Ureter (tissue), 1 donor: ENCODE data around the gene BTNL2.

DNA sequence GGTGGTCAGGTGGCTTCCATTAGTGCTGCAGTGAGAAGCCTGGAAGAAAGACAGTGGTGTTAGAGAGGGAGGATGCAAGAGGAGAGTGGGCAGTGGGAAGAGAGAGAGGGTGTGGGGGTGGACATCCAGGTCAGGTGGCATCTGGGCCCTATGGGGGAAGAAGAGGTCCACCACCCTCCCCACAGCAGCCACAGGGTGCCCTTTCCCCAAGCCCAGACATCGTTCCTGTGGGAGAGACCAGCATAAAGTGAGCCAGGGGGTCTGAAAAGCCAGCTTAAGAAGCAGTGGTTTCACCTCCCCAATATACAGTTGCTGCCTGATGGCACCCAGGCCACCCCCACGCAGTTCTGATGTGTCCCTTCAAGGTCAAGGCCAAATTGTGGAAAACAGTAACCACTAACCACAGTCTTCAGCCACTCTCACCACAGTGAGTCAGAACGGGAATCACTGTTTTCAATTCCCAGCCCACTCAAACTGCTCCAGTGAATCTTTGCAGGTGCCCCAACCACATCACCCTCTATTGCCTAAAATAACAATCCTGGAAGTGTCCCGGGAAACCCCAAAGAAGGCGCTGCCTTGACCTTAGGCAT is 22.6 kb downstream of the TNXB start:
- PRO-cap, result no peak

GRCh38 chr6:32088368-32089562 is 20.4 kb downstream of the TNXB start:
- PRO-cap, result no peak

GRCh38 chr6:32162748-32163477 is 1.5 kb upstream of the EGFL8 start:
- PRO-cap, result no peak

DNA sequence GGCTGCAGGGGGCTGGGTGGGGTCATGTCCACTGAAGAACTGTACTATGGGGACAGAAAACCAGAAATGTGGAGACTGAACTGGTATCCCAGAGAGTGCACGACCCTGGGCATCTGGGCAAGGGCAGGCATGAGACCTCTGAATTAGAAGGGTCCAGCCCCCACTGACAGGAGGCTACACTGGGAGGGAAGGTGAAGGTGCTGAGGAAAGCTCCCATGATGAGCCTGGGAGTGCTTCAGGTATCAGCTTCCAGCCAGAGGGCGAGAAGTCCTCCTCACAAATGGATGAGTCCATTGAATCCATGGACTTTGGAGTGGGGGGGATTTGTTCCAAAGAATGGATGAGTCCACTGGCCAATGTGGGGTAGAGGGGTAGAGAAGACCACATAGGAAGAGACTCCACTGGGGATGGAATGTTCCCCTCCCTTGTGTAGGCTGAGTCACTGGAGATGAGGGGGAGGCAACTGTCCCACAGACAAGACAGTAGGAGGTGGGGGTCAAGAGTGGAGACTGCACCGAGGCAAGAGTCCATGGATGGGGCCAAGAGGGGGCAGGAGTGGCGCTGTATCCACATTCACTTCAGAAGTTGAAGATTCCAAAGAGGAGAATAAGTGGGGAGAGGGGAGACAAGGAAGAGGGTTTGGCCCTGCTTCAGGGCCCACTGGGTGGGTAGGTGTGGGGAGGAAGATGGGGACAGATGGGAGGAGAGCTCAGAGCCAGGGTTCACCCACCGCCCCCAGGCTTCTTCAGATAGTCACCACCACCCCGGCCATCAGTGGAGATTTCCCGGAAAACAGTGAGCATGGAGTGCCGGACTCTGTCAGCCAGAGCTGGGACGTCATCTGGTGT is 4.4 kb downstream of the EGFL8 start:
- PRO-cap, result no peak

DNA sequence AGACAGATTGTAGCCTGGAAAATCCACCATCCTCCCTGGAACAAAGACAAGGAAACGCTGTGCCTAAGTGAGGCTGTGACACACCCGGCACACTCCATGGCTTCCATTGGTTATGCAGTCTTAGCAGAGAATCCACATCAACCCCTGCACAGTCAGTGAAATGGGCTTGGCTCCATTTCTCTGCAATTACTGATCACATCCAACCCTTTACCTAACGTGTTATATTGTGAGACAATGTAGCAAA is at the start of gene BTNL2:
Gene BTNL2, minus strand, starts transcription at position 88 of the 244 bp plus-strand sequence.
- PRO-cap, result no peak

DNA sequence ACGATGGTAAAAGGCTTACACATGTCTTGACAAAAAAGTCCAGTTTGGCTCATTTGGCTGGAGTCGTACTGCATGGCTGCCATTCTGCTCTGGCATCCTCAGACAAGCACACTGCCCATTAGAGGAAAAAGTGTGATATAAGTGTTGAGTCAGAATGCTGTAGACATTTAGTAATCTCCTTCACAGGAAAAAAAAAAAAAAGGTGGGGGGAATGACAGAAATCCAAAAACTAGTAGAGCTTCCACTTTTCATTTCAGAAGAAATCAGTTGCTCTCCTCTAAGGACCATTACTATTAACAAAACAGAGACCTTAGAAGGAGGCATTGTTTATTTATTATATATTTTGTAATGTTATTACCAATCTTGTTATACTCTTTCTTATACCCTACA is 3.2 kb downstream of the HLA-DQA1 start:
- PRO-cap, result no peak

DNA sequence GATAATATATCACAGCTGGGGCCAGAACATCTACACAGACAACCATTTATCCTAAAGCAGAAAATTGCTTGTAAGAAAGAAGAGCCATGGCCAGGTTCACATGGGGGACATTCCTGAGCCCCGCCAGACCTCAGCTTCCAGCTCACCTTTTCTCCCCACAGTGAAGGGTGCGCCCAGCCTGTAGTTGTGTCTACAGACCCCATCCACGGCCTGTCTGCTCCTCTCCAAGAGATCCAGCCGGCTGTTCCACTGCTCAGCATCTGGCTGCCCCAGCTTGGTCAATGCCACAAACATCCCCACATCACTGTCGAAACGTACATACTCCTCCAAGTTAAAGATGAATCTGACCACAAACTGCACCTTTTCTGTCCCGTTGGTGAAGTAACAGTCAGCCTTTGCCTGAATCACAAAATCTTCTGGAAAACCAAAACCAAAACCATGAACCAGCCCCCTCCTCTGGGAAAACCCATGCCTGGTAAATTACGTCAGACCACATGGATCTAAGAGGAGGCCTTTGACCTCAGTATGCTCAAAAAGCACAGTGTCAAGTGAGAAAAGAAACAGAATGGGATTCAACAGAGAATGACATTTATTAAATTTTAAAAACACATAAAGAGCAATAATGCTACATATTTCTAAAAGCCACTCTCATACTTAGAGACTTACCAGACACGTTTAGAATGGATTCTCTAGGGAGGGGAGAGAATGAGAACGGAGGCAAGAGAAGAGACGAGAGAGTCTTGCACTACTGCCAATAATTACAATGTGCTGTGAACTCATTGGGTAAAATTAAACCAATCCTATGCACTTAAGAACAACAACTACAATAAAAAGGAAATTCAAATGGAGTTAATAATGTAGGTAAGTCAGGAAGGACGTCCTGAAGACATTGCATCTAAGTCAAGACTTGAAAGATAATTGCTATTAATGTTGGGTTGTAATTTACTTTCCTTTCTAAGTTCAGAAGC is 1.6 kb downstream of the HLA-DOB start:
- PRO-cap, result no peak

- PRO-cap, result no peak
Observed at GRCh38 chr6:32976201-32977227, 8.1 kb downstream of the BRD2 start.

DNA sequence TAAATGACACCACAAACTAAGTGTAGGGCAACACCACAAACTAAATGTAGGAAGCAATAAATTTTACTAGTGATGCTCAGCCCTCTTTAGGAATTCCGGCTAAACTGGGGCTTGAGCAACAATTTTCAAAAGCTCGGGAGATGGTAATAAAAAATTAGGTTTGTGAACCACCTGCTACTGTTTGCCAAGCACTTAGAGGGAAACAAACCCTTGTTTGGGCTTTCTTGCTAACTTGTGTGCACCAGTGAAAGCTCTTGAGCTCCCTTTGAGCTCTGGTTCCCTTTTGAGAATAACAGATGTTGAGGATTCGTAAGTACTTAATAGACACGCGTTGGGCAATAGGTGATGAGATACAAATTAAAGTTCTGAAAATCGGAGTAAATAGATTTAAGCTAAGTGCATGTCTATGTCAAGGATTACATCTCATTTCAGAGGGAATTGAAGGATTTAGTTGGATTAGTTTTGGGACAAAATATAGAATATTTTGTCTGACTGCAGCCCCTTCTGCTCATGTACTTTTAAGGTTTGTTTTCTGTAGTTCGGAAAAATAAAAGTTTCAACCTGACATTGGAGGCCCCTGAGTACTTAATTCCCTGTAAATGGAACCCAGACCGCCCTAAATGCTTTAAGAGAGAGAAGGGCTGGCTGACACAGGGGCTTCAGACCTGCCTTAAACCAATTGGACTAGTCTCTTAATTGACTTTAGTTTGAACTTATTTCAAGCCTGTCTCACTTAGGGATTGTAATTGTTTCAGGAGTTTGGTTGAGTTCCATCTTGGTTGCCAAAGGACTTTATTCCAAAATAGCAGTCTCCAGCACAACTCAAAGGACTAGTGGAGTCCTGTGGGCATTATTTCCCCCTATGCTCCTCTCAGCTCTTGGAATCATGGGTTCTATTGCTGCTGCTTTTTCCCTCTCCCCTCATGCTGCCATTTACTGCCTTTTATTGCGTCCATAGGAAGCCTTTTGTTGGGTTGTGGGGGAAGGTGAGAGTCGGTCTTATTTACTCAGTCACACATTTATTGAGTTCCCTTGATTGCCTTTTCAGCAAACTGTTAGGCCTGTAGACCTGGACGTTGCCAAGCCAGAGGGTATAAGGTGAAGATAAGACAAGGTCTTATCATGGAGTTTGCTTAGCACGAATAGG is 14.3 kb downstream of the BRD2 start:
- PRO-cap, result no peak

GRCh38 chr6:32983469-32984274 is 15.3 kb downstream of the BRD2 start:
- PRO-cap, result no peak

- PRO-cap, result unidirectional peak, minus-strand start at chr6:33019126
Observed at GRCh38 chr6:33018702-33019878, 9.7 kb upstream of the HLA-DOA start.

- PRO-cap, result no peak
Observed at GRCh38 chr6:33072398-33073232, 3.2 kb upstream of the HLA-DPB1 start.

DNA sequence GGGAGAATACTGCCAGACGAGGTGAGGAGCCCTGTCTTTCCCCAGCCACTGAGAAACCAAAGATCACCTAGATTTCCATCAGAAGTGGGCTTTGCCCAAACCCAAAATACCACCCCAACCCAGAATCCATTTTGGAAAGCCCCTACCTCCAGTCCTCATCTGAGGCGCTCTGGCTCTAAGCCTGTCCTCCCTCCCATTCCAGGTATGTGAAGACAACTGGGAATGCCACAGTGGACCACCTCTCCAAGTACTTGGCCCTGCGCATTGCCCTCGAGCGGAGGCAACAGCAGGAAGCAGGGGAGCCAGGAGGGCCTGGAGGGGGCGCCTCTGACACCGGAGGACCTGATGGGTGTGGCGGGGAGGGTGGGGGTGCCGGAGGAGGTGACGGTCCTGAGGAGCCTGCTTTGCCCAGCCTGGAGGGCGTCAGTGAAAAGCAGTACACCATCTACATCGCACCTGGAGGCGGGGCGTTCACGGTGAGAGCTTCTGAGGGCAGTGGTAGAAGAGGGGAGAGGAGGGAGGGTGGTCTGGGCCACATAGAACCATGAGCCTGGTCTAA is 3.3 kb downstream of the RING1 start:
- PRO-cap, result no peak

- PRO-cap, result no peak
Observed at GRCh38 chr6:33213841-33214620, 5.7 kb downstream of the RING1 start.

- PRO-cap, result no peak
Observed at GRCh38 chr6:33278105-33278999, 1.4 kb downstream of the B3GALT4 start.

GRCh38 chr6:33282098-33283086 is 5.5 kb downstream of the B3GALT4 start:
- PRO-cap, result no peak

DNA sequence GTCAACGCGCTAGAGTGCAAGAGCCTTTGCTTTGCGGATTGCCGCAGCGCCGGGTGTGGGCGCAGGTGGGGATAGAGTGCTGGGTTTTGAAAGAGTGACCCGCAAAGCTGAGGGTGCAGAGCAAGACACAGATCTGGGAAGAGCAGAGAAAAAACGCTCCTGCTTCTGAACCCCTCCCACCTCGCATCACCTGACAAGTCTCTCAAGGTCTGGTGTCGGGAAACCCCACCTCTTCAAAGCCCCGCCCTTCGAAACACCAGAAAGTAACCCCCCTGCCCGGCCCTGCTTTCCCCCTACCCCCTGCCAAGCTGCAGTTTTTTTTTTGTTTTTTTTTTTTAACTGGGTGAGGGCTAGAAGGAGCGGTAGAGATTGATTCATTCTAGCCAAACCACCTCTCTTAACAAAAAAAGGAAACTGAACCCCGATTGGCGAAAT is 1.2 kb downstream of the TAPBP start:
- PRO-cap, result unidirectional peak, plus-strand start at position 287 of the sequence

GRCh38 chr6:33313218-33313667 is 635 bp downstream of the TAPBP start:
- PRO-cap, result no peak

DNA sequence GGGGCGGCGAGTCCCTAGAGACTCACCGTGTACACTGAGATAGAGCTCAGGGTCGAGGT is 381 bp downstream of the TAPBP start:
- PRO-cap, result no peak

GRCh38 chr6:33433353-33434017 is 13.6 kb downstream of the SYNGAP1 start:
- PRO-cap, result no peak